Measurements from ENCODE around the genes CADM1 and PAFAH1B2.

DNA sequence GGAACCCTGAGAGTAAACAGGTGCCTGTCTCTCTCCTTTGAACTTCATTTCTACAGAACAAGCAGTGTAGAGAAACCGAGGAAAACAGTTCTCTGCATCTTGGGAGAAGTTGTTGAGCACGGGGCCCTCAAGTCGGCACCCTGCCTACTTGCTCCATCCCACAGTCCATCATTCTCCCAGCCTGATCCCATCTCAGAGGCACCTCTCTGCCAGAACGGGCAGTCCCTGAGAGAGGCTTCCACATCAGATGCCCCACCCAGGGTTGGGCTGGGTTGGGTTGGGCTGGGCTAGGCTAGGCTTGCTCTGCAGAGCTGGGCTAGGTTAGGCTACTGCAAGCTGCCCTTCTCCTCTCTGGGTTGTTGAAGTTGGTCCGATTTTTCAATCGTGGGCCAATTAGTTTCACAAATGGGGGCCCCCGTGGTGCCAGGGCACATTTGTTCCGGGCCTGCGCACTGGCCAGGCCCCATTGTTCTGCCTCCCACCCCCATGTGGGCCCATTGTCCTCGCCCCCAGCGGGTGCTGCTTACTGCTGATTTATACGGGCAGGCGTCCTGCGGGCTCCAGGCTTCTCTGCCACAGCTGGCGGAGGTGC is 63.8 kb upstream of the NNMT start:
- RRBS, result no CpG with 5 or more reads among the region's 15 CpGs
CAGE:
- cytosol, long polyA plus RNA, result no peak
- long polyA plus RNA, result no peak
- nucleus, long polyA plus RNA, result no peak

- RRBS, result no CpG with 5 or more reads among the region's 8 CpGs
CAGE:
- cytosol, long polyA plus RNA, result no peak
- long polyA plus RNA, result no peak
- nucleus, long polyA plus RNA, result no peak
Measured at GRCh38 chr11:114262613-114263219, 33.5 kb upstream of the NNMT start.

DNA sequence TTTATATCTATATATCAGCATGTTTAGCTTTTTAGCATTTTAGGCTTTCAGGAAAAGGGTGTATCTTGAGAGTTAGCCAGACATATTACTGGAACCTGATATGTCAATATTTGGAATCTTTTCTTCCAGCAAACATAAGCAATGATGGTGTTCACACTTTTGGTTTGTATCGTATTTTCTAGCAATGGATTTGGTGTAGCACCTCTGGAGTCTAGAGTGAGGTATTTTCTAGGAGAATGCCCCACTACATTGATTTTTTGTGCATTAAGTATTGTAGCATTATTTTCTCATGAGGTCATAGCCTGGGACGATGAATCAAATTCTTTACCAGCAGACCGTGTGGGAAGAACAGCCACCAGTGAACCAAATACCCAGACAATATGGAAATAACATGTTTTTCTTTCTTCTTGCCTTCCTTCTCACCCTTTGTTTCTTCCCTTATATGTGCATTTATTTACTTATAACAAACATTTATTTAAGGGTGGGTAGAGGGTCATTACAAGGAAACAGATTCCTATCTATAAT is 3.9 kb upstream of the NNMT start:
- RRBS, result no CpG with 5 or more reads among the region's 3 CpGs
CAGE:
- cytosol, long polyA plus RNA, result no peak
- long polyA plus RNA, result no peak
- nucleus, long polyA plus RNA, result no peak

- RRBS, result no CpG with 5 or more reads among the region's 4 CpGs
CAGE:
- cytosol, long polyA plus RNA, result no peak
- long polyA plus RNA, result no peak
- nucleus, long polyA plus RNA, result no peak
Measured at GRCh38 chr11:114318290-114318753, 22.1 kb downstream of the NNMT start.

DNA sequence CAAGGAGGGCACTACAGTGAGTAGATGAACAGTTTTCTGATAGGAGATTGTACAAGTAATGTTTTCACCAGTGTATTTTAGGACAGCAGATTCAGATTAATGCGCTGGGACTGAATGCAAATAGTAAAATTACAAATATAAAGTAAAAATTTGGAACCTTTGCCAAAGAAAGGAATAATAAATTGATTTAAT is 1.1 kb downstream of the C11orf71 start:
- RRBS, result no CpG with 5 or more reads among the region's 1 CpG
CAGE:
- cytosol, long polyA plus RNA, result no peak
- long polyA plus RNA, result no peak
- nucleus, long polyA plus RNA, result no peak

GRCh38 chr11:114399880-114400274 is 434 bp downstream of the C11orf71 start:
- RRBS, result under 1% methylated on average over 16 of the region's 31 CpGs
CAGE:
- cytosol, long polyA plus RNA, result no peak
- long polyA plus RNA, result no peak
- nucleus, long polyA plus RNA, result no peak

DNA sequence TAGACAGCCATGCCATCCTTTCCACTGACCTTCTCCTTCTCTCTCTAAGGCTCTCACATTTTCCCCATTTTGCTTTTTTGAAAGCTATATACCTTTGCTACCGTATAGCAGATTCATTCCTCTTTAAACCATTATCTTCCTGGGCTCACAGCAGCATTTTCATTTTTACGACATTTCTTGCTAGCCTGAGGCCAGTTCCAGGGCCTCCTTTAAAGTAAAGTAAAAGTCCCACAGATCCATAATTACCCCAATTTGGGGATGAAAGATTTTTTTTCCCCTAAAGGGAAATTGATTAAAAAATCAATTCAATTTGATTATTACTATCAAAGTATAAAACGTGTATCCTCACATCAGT is 12.2 kb upstream of the NXPE2 start:
- RRBS, result no CpG with 5 or more reads among the region's 3 CpGs
CAGE:
- cytosol, long polyA plus RNA, result no peak
- long polyA plus RNA, result no peak
- nucleus, long polyA plus RNA, result no peak

DNA sequence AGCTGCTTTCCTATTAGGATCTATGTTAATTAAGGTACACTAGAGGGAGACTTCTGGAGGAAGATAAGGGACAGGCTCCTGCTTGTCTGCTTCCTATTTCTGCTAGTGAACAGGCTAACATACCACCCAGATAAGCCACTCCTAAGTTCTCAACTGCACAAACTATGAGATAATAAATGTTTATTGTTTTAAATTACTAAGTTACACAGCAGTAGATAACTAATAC is 10.2 kb upstream of the NXPE2 start:
CAGE:
- cytosol, long polyA plus RNA, result no peak
- long polyA plus RNA, result no peak
- nucleus, long polyA plus RNA, result no peak

- RRBS, result no CpG with 5 or more reads among the region's 6 CpGs
CAGE:
- cytosol, long polyA plus RNA, result no peak
- long polyA plus RNA, result no peak
- nucleus, long polyA plus RNA, result no peak
Measured at GRCh38 chr11:114799556-114799931, 121.2 kb downstream of the NXPE2 start.

DNA sequence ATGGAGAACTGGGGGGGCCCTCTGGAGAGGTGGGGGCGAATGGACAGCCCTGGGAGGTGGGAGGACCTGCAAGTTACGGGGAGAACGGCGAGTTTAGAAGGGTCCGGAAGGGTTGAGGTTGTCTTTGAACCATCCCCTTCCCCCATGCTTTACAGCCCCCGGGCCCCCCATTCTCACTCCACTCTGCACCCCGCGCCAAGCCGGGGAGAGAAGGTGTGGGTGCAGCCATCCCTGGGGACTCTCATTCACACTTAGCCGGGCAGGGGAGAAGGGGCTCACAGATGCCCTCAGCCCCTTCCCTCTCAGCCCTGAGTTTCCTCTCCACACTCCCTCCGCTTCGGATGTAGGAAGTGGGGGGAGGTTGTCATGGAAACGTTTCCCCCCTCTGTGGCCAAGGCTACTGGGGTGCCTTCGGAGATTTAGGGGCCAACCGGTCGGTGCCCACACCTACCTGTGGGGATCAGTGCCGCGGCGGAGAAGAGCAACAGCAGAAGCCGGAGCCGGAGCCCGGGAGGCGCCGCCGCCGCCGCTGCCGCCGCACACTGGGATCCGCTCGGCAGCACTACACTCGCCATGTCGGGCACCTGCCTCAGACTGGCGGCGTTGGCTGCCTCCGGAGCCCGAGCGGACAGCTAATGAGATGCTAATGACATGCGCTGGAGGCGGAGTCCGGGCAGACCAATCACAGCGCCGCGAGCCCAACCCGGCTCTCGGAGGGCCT is at the start of gene CADM1:
Gene CADM1, minus strand, starts transcription at position 596 of the 721 bp plus-strand sequence.
- RRBS, result 2% methylated on average over 27 of the region's 46 CpGs
CAGE:
- cytosol, long polyA plus RNA, result start-site peak on the minus strand centred at position 601 of the sequence, 29 bp wide, 71 and 109 reads in 2 replicates
- long polyA plus RNA, result start-site peak on the minus strand centred at position 593 of the sequence, 14 bp wide, 67 and 119 reads in 2 replicates
- nucleus, long polyA plus RNA, result start-site peak on the minus strand centred at position 593 of the sequence, 14 bp wide, 31 and 213 reads in 2 replicates

GRCh38 chr11:115607448-115607923 is 103.3 kb upstream of the CADM1 start:
- RRBS, result no CpG with 5 or more reads among the region's 12 CpGs
CAGE:
- cytosol, long polyA plus RNA, result no peak
- long polyA plus RNA, result no peak
- nucleus, long polyA plus RNA, result no peak

- RRBS, result no CpG with 5 or more reads among the region's 10 CpGs
CAGE:
- cytosol, long polyA plus RNA, result no peak
- long polyA plus RNA, result no peak
- nucleus, long polyA plus RNA, result no peak
Measured at GRCh38 chr11:115622749-115623548, 118.7 kb upstream of the CADM1 start.

DNA sequence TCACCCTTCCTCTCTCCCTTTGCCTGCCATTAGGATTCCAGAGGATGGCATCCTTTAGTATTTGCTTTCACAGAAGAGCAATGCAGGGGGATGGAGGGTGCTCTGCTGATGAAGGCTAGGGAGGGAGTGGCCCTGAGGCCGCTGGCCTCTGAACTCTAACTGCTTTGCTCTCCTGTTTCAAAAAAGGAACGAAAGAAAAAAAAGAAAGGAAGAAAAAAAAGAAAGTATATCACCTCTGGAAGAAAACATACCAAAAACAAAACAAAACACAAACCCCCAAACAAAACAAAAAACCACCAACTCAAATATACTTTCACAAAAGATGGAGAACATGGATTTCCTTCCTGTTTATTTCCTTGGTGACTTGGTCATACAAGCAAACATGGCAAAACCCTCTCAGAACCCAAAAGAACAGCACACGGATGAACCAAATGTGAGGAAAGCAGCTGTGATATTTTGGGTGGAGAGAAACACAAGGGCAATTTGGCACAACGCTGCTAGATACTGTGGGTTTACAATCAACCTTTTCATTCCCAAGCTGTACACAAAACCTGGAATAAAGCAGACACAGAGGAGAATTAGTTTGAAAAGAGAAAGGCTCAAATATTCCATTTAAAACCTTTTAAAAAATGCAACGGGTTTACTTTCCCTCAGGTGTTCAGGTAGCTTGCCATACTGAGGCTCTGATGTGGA is 7.8 kb upstream of the APOA1 start:
- RRBS, result no CpG with 5 or more reads among the region's 5 CpGs
CAGE:
- cytosol, long polyA plus RNA, result no peak
- long polyA plus RNA, result no peak
- nucleus, long polyA plus RNA, result no peak

GRCh38 chr11:116851717-116852059 is 14.3 kb upstream of the APOA1 start:
- RRBS, result no CpG with 5 or more reads among the region's 8 CpGs
CAGE:
- cytosol, long polyA plus RNA, result no peak
- long polyA plus RNA, result no peak
- nucleus, long polyA plus RNA, result no peak

- RRBS, result no CpG with 5 or more reads among the region's 16 CpGs
CAGE:
- cytosol, long polyA plus RNA, result no peak
- long polyA plus RNA, result no peak
- nucleus, long polyA plus RNA, result no peak
Measured at GRCh38 chr11:116919831-116921034, 82.8 kb upstream of the APOA1 start.

- RRBS, result no CpG with 5 or more reads among the region's 9 CpGs
CAGE:
- cytosol, long polyA plus RNA, result no peak
- long polyA plus RNA, result no peak
- nucleus, long polyA plus RNA, result no peak
Measured at GRCh38 chr11:116948380-116949298, 111.2 kb upstream of the APOA1 start.

- RRBS, result no CpG with 5 or more reads among the region's 1 CpG
CAGE:
- cytosol, long polyA plus RNA, result no peak
- long polyA plus RNA, result no peak
- nucleus, long polyA plus RNA, result no peak
Measured at GRCh38 chr11:116977144-116977367, 121.2 kb downstream of the SIK3 start.

- RRBS, result under 1% methylated on average over 38 of the region's 96 CpGs
CAGE:
- cytosol, long polyA plus RNA, result start-site peak on the plus strand at chr11:117144298-117144344, 495 and 753 reads in 2 replicates
- long polyA plus RNA, result start-site peak on the plus strand at chr11:117144289-117144398, 313 and 465 reads in 2 replicates
- nucleus, long polyA plus RNA, result start-site peak on the plus strand at chr11:117144284-117144358, 80 and 433 reads in 2 replicates
Measured at GRCh38 chr11:117143762-117145022, at the start of gene PAFAH1B2. Gene PAFAH1B2, plus strand, starts transcription at chr11:117144287.

DNA sequence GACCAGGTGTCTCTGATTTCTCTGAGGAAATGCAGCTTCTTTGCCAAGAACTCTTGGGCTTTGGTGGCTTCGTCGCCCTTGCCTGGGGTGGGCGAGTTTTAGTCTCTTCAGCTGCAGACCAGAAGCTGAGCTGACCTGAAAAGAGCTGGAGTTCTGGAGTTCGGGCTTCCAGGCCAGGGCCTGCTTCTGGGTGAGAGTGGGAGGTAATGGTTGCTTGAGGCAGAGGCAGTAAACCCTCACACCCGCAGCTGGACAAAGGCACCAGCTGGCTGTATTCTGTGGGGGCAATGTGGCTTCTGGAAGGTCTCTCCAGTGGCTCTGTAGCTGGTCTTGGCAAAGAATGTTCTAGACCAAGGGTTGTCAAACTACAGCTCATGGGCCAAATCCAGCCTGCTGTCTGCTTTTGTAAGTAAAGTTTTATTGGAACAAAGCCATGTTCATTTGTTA is 3.1 kb downstream of the TAGLN start:
- RRBS, result no CpG with 5 or more reads among the region's 5 CpGs
CAGE:
- cytosol, long polyA plus RNA, result no peak
- long polyA plus RNA, result no peak
- nucleus, long polyA plus RNA, result no peak

DNA sequence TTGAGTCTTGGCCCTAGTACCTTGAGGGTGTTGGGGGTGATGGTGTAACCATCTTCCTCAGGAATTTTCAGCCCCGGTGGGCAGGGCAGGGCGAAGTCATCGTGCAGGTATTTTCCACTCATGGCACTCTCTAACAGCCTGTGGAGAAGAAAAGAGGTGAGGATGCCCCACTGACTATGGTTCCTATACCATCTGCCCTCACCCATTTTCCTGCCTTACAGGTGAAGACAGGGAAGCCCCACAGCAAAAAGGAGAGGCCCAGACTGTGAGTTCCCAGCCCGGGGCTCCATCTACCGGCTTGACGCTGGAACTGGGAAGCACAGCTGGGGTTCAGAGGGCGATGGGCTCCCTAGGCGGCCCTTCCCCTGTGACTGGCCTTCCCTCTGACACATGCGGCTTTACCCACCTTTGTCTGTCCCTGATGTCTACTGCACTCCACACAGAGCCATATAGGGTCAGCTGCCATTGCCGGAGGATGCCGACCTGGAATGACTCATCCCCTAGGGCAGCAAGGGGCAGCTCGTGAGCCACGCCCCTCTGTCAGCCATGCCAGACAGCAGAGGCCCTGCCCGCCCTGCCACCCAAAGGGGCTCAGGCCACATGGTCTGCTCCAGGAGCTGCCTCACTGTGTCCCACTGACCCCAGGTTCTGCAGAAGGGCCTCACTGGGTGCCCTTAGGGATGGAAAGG is 7.6 kb downstream of the TAGLN start:
- RRBS, result no CpG with 5 or more reads among the region's 14 CpGs
CAGE:
- cytosol, long polyA plus RNA, result no peak
- long polyA plus RNA, result no peak
- nucleus, long polyA plus RNA, result no peak